GM23248 (cell line): Measurements from ENCODE around the genes PFKFB3 and PRKCQ.

- RAMPAGE, long total RNA: start-site peak on the plus strand at chr10:6202930-6202966, 69 and 20 reads in 2 replicates
Measured at GRCh38 chr10:6202559-6203465, at the start of gene PFKFB3. Gene PFKFB3 (plus strand): TSS chr10:6202932.

GRCh38 chr10:6542765-6543409 is 37.2 kb downstream of the PRKCQ start:
- RAMPAGE, long total RNA: no peak

- RAMPAGE, long total RNA: no peak
Measured at GRCh38 chr10:6562952-6563435, 17.1 kb downstream of the PRKCQ start.

DNA sequence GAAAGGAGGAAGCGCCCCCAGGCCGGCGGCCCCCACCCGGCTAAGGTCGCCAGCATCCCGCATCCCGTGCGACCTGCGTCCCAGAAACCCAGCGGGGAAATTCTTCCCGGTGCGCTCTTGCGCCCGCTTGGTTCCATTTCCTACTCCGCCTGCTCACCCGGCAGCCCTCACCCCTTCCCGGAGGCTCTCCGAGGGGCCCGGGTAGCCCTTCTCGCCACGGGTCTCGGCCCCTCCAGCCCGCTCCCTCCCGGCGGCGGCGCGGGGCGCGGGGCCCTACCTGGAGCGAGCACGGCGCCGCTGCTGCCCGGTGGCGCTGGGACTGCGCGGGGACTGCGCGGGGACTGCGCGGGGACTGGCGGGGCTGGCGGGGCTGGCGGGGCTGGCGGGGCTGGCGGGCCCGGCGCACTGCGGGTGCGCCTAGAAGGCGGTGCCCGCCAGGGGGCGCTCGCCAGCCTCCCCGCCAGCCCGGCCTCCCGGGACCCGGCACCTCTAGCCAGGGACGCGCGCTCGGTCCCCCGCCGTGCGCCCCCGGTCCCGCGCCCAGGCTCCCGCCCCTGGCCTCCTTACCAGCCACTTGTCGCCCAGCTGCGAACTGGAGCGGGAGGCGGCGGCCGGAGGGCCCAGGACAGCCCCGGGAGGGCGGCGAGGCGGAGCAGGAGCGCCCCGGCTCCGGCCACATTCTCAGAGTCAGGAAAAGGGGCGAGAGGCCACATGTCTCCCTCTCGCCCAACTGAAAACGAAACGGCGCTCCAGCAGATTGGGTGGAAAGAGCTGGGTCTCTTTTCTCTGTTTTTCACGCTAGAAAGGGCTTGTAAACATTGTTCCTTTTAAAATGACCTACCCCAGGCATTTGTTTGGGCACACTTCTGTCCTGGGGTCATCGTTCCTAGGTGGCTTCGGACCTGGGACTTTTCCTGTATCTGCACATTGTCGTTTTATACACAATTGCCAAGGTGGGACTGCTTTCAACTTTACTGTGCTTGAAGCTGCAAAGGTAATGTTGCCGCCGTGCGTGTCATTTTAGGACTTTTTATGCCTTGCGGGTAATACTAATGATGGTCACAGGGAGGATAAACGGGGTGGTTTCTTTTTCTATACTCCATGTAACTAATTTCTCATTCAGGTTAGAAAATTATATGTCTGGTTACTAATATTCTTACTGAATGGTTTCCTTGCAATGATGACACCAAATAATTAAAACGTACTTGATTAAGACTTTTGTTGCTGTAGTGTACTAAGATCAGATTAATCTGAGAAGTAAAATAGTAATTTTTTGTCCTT is at the start of gene PRKCQ:
PRKCQ (minus strand) TSS at position 343 of the 1,281 bp plus-strand sequence.
- RAMPAGE, long total RNA: no peak

DNA sequence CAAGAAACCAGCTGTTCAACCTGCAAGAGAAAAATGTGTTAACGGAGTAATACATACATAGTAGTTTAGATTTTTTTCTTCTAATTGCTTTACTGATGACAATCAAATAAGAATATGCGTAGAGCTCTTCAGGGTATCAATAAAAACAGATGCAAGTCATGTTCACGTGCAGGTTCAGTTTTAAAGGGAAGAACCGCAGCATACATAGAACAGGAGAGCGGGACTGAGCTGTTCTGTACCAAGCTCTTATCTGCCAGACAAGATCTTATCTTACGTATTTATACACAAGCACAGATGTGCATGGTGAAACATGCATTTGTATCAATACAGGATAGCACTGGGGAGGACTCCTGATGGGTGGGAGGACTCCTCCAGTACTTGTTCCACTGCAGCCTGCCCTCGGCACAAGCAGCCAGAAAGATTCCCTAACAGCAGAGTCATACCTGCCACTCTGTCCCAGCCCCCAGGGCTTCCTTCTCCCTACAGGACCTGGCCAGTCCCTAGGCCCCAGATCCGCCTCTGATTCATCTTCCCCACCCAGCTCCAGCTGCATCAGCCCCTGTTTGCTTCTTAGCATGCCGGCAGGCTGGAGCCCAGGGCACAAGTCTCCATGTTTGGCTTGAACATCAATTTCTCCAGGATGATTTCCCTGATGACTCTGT is 13.1 kb upstream of the PRKCQ start:
- RAMPAGE, long total RNA: no peak

DNA sequence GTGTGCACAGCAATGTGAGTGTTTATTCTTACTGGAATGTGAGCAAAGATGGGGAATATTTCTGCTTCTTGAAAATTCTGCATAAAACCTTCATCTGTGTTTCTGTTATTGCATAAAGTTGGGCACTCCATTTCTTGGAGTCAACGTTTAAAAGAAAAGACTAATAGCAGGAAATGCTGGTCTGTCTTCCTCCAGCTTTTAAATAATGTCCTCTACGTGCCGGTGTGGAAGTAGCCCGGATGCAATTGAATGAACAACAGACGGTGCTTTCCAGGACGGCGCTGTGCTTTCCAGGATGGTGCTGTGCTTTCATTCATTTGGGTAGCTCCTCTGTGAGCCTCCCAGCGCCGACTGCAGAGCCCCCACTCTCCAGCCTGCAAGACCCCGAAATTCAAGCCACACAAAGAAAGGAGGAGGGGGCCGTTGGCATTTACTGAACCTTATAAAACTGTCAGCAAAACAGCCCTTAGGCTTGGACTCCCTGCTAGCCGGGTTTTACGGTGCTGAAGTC is 158.1 kb upstream of the PRKCQ start:
- RAMPAGE, long total RNA: no peak

- RAMPAGE, long total RNA: no peak
Measured at GRCh38 chr10:7034991-7035540, 375.8 kb downstream of the SFMBT2 start.

DNA sequence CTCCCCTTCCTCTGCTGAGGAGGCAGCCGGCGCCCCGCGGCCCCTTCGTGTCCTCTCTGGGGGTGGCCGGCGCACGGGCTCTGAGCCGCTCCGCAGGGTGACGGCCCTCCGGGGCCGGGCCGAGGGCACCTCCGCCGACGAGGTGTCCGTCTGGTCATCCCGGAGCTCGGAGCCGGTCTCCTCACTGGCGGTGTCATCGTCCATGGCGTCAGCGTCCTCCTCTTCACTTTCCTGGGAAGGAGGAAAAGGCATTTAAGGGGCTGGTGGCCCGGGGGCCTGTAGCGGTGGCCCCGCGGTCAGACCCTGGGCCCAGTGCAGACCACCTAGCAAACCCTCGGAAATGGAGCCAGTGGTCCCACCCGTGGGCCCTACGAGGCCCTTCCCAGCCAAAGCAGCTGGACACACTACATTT is 238.9 kb downstream of the SFMBT2 start:
- RAMPAGE, long total RNA: no peak

DNA sequence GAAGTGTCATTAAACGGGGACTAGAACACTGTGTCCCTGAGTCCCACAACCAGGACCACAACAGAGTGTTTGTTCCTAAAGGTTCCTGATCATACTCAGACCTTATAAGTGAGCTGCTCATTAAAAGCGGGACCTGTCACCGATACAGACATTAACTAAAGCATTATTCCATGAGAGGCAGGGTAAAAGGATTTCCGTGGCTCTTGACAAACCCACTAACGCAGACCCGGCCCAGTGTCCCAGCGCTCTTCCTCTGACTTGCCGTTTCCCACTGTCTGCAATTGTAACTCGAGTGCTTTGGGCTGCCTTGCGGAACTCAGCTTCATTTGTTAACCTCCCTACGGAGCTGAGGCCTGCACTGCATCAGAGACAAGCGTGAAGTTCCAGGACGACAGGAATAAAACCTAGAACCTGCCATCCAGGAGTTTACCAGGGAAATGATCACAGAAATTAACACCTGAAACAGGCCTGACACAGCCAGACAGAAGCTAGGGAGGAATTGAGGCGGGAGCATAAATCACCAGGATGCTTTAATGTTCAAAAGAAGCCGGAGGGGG is 76.3 kb downstream of the SFMBT2 start:
- RAMPAGE, long total RNA: no peak

GRCh38 chr10:7408982-7410192 is 1.4 kb downstream of the SFMBT2 start:
- RAMPAGE, long total RNA: no peak

DNA sequence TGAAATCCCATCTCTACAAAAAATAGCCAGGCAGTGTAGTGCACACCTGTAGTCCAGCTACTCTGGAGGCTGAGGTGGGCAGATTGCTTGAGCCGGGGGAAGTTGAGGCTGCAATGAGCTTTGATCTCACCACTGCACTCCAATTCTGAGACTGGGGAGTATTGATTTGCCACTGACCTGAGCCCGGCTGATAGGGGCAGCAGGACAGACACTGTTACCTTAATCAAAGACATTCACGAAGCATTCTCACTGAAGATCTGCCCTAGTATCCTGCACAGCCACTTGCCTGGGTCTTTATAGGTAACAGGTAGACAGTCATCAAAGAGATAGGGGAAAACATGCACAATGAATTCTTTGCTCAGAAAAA is 558 bp upstream of the ITIH2 start:
- RAMPAGE, long total RNA: no peak

- RAMPAGE, long total RNA: no peak
Measured at GRCh38 chr10:7788276-7789298, 610 bp downstream of the ATP5F1C start.

DNA sequence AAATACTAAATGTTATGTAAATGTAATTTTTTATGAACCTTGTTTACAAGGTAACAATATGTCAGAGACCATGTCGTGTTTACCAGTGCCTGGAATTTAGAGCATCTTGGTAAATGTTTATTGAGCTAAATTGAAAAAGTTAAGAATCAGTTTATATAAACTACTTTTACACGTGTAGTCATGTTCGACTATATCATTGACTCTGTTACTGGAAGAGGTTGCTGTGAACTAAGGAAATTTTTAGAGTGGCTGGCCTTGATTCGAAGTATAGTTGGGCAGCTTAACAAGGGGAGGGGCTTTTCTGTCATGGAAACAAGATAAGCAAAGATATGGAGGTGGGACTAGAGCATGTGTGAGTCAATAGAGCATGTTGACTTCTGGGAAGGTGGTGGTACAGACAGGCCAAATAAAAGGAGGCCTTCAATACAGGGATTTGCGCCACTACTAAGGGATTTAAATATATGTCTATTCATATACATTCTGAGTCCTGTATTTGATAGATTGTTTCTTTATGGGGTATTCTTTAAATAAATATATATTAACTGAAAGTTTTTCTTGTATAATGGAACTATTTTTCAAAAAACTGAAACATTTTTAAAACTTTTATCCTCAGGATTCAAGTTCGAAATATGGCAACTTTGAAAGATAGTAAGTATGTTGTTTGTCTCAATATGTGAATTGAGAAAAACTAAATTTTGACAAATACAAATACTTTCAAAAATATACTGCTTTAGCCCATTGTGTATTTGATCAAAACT is 7.7 kb downstream of the ATP5F1C start:
- RAMPAGE, long total RNA: no peak

- RAMPAGE, long total RNA: no peak
Measured at GRCh38 chr10:8055389-8056578, 1.3 kb downstream of the GATA3 start.

DNA sequence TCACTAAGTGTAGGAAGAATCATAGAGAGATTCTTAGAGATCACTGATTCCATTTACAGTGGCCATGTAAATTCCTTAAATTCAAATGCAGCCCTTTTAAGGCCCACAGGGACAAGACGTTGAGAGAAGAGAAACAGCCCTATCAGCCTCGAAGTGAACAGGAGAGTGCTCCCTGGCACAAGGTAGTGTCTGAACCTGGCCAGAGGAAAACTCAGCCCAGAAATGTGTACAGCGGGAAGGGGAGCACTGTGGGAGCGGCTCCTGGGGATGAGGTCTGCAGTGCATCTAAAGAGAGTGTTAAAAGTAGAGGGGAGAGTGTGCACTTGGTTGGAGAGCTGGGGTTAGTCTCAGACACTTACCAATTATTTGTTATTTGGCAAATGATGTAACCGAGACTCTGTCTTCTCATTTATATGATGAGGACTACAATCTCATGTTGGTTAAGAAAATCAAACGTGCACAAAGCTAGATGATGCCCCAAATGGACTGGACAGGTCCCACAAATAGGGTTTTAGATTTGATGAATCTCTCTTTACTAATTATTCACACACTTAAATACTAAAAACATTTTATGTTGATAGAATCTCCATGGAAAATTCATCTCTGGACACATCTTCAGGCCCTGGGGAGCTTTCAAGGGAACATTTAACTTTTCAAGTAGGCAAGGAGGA is 962.4 kb downstream of the GATA3 start:
- RAMPAGE, long total RNA: no peak

DNA sequence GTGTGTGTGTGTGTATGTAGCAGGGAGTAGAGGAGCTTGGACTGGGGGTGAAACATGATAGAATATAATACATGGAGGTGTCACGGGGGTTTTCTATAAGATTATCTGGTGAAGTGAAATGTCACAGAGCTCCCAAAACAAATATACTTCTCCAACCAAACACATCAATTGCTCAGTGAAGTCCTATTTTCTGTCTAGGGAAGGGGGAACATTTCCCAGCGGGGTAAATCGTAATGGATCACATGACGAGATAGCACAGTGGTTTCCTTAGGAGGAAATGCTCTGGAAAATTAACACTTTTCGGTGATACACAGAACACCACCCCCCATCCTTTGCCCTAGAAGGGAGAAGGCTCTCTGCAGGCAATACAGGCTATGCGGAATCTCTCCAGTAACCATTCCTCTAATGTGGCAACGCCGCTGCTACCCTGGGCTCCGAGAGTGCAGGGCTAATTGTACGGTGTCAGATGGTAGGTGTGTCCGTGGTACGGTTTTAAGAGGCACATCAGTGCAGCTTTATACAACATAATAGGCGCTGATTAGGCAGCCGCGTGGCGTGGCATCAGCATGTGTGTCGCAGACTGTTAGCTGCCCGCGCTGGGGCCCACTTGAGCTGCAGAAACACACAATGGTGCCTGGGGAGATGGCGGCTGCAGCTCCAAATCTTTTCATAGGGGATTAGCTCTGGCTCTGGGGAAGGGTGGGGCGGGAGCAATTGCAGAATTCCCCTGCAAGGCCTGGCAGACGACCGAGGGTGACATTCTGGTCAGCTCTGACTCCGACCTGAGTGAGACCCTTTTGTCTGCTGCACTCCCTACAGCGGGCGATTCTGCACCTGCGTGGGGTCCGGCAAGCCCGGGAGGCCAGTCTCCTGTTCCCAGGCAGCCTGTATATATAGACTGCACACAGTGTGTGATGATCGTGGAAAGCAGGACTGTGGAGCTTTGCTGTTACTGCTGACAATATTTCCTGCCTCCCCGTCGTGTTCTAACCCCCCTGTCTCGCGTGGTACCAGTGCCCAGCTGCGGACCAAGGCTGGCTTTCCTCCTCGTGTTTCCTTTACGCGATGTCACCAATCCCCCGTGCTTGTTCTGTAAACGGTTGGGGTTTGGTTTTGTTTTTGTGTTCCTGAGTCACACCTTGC is 722.8 kb upstream of the CELF2 start:
- RAMPAGE, long total RNA: no peak

GRCh38 chr10:10605741-10606346 is 411.8 kb upstream of the CELF2 start:
- RAMPAGE, long total RNA: no peak

DNA sequence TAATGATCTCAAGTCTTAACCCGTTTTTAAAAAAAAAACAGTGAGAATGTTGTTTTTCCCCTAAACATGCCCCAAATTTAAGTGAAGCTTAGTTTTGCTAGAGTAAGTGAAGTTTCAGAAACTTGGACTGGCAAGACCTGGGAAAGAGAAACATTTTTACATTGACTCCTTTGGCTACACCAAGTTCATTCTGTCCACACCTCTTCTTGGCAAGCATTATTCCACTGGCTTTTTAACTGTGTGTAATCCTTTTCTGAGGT is 216.7 kb upstream of the CELF2 start:
- RAMPAGE, long total RNA: no peak

- RAMPAGE, long total RNA: no peak
Measured at GRCh38 chr10:11163742-11164616, 146.3 kb downstream of the CELF2 start.

DNA sequence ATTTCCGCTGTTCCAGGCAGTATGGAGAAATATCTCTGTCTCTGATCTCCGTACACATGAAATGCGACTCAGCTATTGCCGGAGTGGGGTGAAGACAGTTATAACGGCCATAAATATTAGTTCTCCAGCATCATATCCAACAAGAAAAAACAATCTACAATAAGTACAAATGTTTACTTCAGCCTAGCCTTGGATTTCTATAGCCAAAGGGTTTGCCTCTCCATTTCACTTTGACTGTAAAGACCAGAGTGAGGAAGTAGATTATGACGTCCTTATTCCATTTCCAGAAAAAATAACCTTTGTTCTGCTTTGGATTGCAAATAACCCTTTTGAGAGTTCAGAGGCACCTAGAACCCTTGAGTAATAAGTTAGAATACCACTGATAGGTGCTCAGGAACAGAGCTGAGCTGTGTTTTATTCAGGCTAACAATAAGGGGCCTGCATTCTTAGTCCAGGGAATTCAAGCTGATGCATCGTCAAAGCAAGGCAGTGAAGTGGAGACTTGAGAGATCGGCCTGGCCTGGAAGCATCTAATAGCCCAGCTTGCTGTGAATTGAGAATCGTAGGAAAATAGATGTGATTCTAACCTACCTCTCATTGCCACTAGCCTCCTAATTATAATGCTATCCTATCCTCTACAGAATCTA is 188.2 kb downstream of the CELF2 start:
- RAMPAGE, long total RNA: no peak